Tongue (tissue), 2 donors: Measurements from ENCODE around the genes CPT1A and FGF19.

DNA sequence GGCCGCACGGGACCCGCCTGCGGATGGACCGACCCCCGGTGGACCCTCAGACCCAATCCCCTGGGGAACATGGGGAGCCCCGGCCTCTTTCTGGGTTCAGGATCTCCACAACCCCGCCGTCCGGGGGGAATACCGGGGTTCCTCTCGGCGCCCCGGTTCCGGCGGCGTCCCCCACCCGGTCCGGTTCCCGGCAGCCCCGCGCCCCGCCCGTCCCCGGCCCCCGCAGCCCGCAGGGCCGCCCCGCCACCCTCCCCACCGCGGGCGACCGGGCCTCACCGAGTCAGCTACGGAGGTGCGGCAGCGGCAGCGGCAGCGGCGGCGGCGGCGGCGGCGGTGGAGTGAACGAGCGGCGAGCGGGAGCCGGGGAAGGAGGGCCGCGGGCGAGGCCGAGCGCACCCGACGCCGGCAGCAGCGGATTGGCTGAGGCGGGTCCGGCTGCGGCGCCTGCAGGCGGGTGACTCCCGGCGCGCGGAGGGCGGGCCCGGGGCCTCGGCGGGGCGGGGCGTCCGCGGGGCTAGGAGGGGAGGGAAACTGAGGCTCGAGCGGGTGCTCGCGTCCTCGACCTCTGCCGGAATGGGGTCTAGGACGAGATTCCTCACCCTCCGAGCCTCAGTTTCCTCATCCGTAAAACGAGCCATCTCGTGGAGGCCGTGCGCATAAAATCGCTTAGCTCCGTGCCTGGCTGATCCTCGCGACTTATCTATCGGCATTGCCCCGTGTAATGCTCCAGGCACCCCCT lies at the start of gene CPT1A:
CPT1A (minus strand) TSS at position 418 of the 739 bp plus-strand sequence.
- RAMPAGE, long total RNA: no peak

DNA sequence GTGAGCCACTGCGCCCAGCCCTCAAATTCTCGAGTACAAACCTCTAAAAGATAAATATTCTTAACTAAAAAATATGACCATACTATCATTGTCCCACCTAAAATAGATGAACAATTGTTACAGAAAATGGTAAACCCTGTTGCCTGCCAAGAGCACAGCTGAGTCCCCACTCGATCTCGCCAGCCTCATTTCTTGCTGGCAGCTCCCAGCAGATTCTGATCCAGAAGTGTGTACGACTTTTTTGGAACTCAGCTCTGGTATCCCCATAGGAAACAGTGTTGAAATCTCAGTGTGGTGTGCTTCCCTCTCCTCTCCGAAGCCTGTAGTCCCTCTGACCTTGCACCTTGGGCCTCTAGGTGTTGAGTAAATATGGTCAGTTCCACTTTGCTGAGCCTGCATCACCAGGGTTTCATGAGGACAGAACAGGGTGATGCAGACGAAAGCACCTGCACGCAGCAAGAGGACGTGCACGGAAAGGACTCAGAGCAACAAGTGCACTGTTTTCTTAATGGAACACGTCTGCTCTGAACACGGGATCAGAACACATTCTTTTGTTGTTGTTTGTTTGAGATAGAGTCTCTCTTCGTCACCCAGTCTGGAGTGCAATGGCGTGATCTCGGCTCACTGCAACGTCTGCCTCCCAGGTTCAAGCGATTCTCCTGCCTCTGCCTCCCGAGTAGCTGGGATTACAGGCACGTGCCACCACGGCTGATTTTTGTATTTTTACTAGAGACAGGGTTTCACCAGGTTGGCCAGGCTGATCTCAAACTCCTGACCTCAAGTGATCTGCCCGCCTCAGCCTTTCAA lies 3.7 kb upstream of the CPT1A start:
- RAMPAGE, long total RNA: no peak

DNA sequence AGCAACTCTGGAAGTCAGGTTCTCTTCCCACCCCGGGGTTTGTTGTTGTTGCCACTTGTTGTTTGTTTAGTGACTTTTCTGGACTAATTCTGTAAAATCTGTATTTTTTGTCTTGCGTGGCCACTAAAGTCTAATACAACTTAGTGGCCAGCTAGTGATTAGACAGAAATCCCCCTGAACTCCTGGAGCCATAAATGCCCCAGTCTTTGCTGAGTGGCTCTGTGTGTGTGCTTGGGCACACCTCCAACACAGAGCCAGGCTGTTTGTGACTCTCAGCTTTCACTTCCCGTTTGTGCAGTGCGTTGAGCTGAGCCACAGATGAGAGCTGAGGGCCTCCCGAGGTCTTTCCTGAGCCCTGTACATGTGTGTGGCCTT lies 23.5 kb downstream of the IGHMBP2 start:
- RAMPAGE, long total RNA: no peak

- RAMPAGE, long total RNA: no peak
Measured at GRCh38 chr11:68927726-68928192, 24.1 kb downstream of the IGHMBP2 start.

GRCh38 chr11:68941730-68942469 lies 38.2 kb downstream of the IGHMBP2 start:
- RAMPAGE, long total RNA: no peak

- RAMPAGE, long total RNA: no peak
Measured at GRCh38 chr11:68942531-68943261, 38.1 kb downstream of the MRGPRD start.

DNA sequence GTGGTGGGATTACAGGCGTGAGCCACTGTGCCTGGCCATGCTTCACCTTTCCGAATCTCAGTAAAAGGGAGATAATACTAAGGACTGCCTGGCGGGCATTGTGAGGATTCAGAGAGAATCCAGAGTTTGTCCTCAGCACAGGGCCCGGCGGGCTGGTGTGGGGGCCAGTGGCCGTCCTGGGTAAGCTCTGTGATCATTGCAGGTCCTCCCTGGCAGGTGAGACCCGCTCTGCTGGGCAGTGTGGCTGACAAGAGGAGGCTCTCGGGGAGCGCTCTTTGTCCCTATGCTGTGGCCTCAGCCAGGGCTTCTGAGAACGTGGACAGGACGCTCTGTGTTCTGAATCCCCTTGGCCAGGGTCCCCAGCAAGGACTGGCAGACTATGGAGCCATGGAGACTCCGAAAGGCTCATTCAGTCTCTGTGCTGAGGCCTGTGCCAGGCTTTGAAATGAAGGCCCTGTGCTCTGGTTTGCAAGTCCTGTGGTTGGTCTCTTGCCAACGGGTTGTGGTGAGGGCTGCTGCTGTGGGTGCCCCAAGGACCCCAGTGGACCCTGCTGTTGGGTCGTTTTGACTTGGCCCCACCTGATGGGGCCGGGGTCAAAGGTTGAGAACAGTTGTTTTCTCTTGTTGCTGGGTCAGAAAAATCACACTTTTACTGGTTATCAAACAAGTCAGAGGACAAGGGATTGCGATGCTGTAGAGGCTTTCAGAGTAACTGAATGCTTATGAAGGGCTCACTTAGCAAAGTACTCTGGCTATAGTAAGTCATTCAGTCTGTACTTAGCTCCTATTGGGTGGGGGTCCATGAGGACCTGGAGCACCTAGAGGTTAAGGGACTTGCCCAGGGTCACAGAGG lies 2.1 kb downstream of the TPCN2 start:
- RAMPAGE, long total RNA: no peak

GRCh38 chr11:69155090-69155801 lies 489 bp upstream of the SMIM38 start:
- RAMPAGE, long total RNA: no peak

DNA sequence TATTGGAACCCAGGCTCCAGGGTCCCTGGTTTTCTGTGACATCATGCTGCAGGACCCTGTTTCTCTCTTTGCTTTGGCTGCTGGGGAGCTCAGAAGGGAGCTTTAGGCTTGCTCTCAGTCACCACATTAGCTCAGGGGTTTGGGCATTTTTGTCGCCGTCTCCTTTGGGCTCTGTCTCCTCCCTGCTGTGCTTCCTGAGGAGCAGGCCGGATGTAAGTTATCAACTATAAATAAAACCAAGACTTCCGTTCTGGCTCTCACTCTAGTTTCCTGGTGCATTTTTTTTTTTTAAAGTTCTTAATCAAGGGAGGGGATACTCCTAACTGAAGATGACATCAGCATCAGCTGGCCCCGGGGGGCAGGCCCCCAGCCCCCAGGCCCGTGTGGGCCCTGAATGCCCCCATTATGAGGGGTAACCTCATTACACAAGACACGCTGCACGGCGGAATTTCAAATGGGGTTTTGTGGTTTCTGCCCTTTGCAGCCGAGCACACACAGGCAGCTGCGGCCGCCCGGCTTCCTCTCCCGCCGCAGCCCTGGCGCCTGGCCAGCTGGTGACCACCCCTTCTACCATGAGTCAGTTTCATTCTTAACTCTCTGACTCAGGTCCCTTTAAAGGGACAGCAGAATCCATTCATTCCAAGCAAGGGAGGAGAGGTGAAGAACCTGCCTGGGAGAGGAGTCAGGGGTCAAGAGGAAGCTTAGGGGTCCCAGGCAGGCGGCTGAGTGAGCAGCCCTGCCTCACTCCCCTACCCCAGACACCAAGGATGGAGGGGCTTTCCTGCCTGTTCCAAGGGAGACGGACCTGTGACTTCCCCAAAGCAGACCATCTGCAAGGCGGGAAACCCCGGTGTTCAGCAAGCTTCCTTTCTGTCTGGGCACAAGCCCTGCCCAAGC lies 3.3 kb downstream of the MYEOV start:
- RAMPAGE, long total RNA: no peak

DNA sequence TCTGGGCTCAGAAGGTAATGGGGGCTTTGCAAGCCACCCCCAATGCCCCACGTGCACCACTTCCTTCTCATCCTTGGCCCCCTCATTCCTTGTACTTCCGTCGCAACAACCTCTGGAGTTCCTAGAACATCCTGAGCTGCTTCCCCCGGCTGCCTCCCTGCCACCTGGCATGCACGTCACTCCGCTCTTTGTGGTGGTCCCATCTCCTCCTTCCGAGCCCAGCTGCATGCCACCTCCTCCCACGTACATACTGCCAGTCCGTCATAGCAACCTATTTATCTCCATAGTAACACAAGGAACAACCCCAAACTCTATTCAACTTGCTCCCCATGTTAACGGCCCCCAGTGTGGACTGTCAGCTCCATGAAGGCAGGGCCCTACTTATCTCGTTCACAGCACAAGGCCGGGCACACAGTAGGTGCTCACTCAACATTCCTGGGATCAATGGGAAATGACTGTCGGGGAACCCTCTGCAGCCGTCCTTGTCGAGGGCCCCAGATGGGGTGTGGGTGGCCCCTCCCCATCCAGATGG lies 4.0 kb downstream of the MYEOV start:
- RAMPAGE, long total RNA: no peak

GRCh38 chr11:69337010-69337431 lies 43.1 kb downstream of the MYEOV start:
- RAMPAGE, long total RNA: no peak

DNA sequence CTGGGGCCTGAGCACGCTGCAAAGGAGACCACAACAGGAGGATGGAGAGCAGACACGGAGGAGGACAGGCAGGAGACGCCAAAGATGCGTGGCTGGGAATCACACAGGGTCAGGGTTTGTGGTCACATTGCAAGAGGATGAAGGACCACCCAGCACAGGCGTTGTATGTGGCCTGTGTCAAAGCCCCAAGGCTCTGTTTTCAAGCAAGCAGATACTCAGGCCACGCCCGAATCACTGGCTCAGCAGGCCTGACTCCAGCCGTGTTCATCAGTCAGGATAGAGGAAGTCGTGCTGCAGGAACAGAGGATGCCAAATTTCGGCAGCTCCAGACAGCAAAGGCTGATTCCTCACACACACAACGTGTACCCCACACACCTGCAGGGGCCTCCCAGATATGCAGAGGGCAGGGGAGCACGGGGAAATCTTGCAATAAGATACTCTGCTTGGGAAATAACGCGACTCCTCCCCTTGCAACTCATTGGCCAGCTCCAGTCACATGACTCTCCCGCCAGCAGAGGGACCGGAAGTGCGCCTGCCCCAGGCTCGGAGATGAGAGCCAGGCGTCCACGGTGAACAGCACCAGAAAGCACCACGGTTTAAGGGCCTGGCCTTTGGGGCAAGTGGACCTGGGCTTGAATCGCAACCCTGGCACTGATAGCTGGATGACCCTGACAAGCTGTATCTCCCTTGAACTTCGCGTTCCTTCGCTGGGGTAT lies 88.2 kb downstream of the MYEOV start:
- RAMPAGE, long total RNA: no peak

GRCh38 chr11:69450495-69450855 lies 156.5 kb downstream of the MYEOV start:
- RAMPAGE, long total RNA: no peak

- RAMPAGE, long total RNA: no peak
Measured at GRCh38 chr11:69648852-69649295, 7.9 kb downstream of the CCND1 start.

- RAMPAGE, long total RNA: no peak
Measured at GRCh38 chr11:69703882-69704408, at the start of gene FGF19. TSS of gene FGF19 (minus strand) at chr11:69704022.

DNA sequence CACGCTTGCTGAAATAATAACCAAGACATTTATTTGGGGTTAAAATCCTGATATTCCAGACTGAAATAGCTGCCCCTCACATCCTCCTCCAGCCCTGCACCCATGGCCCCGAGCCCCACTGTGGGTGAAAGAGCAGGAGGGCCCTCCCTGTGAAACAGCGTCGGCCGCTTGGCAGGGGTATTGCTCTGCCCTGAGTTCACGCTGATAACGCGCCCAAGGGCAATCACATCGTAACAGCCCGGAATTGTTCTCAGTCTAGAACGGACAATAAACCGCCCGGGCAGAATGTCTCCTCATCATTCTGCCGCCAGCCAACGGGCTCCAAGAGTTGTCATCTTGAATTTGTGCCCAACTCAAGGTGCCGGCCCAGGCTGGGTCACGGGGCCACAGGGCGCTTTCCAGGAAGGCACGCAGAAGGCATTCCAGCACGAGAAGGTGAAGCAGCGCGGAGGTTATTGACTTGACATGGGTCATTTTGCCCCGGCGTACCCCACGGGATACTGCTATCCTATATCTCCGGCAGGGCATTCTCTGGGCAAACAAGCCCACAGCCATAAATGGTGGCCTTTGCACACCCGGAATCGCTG lies 72.2 kb upstream of the FGF3 start:
- RAMPAGE, long total RNA: no peak

GRCh38 chr11:70029225-70029920 lies 48.7 kb upstream of the ANO1 start:
- RAMPAGE, long total RNA: no peak

DNA sequence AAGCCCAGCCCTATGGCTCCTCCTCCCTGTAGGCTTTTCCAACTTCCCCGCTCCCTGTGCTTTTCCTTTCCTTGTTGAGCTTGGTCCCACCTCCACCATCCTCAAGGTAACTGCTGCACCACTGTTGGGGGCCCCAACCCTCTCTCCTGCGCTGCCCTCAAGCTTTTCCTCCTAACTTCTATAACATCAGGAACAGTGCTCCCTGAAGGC lies 27.8 kb upstream of the ANO1 start:
- RAMPAGE, long total RNA: no peak

DNA sequence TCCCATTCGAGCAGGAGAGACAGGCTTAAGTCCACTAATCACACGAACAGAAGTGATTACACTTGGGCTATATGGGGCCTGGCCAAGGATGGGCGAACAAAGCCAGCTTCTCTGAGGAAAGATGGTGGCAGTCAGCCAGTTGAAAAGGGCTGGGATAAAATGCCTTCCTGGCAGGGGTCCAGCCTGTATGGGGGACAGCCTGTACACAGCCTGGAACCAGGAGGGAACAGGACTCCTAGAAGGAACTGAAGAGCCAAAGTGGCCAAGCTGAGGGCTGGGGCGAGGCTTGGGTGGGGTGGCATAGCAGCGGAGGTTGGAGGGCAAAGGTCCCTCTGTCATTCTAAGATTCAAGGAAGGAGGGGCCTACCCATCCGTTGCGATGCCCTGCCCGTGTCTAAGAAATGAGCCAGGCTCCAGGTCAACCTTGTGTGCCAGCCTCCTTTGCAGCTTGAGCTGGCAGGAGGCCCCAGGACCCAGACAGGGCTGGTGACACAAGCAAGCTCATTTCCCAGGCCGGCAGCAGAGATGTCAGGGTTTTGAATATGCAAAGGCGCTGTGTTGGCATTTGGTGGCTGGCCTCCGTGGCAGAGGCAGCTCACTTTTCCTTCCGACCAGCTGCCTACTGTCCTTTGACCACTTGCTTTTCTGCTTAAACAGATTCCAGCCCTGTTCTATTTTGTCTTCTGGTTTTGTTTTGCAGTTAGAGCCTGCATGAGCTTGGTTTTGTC lies 22.7 kb downstream of the FADD start:
- RAMPAGE, long total RNA: no peak

DNA sequence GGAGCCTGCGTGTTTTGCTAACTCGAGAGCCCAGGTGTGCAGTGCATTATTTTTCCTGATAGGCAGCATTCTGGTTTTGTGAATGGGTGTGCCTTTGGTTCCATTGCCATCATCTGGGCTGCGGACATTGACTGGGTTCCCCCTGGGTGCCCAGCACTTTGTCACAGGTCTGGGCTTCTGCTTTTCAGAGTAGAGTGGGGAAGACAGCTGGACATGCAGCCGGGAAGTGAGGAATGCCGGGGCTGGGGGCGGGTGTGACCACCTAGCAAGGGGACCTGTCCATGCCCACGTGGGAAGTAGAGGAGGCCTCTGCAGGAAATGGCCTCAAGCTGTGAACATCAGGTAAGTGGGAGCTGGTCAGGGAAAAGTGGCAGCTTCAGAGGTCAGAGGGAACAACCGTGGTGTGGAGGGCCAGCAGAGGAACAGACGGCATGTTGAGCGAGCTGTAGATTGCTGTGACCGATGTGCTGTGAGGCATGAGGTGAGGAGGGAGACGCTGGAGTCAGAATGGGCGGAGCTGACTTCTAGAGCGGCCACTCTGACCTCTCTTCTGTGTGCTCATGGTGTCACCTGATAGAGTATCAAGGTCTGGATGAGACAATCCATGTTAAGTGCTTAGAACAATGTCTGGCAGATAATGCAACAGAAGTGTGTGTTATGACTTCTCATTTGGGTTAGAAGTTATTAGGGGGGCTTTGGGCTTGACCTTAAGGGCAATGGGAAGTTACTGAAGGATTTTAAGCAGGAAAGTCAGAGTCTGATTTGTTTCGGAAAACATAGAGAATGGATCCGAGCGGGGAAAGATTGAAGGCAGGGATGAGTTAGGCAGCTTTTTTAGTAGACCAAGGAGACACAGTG lies 42.4 kb downstream of the PPFIA1 start:
- RAMPAGE, long total RNA: no peak